Lung (tissue), 4 donors: ENCODE data around the gene TUBA3D.

- PRO-cap, result no peak
- RAMPAGE, long total RNA, result no peak
- RRBS, result 60% methylated on average over 4 of the region's 17 CpGs
Measured at GRCh38 chr2:130373080-130374290, 17.6 kb downstream of the PTPN18 start.

- PRO-cap, result no peak
- RAMPAGE, long total RNA, result no peak
- RRBS, result no CpG with 5 or more reads among the region's 8 CpGs
Measured at GRCh38 chr2:130824404-130825137, 12.1 kb upstream of the ARHGEF4 start.

DNA sequence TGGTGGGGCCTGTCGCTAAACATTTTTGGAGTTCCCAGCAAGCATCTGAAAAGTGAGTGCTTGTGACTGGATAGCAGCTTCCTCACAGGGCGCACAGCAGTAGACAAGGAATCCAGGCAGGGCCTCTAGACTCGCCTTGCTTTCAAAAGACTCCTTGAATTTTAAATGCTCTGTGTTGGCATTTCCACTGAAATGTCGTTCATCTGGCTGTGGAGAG is 126.3 kb downstream of the FAM168B start:
- PRO-cap, result no peak
- RAMPAGE, long total RNA, result no peak
- RRBS, result no CpG with 5 or more reads among the region's 4 CpGs

GRCh38 chr2:131051142-131051456 is 42.2 kb downstream of the FAM168B start:
- PRO-cap, result no peak
- RAMPAGE, long total RNA, result no peak
- RRBS, result no CpG with 5 or more reads among the region's 5 CpGs

DNA sequence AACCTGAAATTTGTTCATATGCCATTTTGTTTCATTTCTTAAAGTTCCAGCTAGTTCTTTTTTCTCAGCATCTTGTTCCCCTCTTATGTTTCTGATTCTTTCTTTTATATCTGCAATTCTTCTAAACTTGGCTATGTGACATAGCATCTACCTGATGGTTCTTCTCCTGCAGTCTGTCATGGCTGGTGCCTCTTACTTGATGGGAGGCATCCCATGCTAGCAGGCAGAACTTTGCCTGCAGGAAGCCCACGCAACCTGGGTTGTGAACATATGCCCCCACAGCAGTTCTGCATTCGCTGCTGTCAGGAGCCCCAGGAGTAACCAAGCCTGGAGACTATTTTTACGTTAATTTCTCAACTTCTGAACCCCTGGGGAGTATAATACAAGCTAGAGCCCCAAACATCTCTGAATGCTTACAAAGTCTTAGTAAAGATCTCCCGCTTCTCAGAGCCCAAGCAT is 12.1 kb downstream of the FAM168B start:
- PRO-cap, result no peak
- RAMPAGE, long total RNA, result no peak
- RRBS, result no CpG with 5 or more reads among the region's 4 CpGs

- PRO-cap, result no peak
- RAMPAGE, long total RNA, result no peak
- RRBS, result no CpG with 5 or more reads among the region's 29 CpGs
Measured at GRCh38 chr2:131300207-131300528, 63.8 kb downstream of the RAB6D start.

GRCh38 chr2:131363228-131363659 is 724 bp downstream of the RAB6D start:
- PRO-cap, result no peak
- RAMPAGE, long total RNA, result no peak
- RRBS, result no CpG with 5 or more reads among the region's 11 CpGs

DNA sequence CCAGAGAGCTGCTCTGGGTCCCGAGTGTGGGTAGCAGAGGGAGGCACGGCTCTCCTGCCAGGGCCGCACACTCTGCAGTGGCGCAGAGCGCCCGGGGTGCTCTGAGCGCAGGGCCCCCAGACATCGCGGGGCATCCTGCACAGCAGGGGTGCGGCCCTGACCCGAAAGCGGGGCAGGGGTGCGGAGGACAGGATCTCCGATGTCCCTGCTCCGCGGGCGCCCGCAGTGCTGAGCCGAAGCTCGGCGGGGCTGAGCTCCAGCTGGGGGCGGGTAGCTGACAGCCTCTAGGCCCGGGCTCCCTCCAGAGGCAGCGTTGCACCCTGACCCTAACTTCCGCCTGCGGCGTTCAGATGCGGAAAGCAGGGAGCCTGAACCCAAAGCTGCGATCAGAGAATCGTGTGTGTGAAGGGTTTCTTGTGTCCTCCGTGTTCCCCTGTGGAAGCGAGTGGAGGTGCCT is 30.6 kb upstream of the RAB6D start:
- PRO-cap, result no peak
- RAMPAGE, long total RNA, result no peak
- RRBS, result no CpG with 5 or more reads among the region's 32 CpGs

DNA sequence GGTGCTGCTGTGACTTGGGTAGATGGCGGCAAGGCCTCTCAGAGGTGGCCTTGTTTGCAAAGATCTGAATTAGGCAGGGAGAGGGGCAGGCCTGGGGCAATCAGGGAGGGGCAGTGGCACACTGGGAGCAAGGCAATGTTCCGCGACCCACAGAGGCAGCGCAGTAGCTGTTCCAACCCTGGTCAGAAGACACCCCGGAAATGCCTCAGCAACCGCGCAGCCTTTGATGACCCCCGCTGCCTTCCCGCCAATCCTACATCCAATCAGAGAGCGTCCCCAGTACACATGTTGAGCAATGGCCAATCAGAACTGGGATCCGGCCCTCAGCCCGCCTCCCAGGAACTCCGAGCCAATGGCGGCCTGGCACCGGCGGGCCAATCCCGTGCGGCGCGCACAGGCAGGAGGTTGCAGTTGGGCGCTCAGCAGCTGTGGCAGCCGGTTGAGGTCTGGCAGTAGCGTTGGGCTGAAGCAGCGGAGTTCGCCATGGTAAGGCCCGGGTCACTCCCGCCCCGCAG is at the start of gene TUBA3D:
Gene TUBA3D, plus strand, starts transcription at position 403 of the 515 bp plus-strand sequence.
- PRO-cap, result no peak
- RAMPAGE, long total RNA, result no peak
- RRBS, result 96% methylated on average over 6 of the region's 28 CpGs

DNA sequence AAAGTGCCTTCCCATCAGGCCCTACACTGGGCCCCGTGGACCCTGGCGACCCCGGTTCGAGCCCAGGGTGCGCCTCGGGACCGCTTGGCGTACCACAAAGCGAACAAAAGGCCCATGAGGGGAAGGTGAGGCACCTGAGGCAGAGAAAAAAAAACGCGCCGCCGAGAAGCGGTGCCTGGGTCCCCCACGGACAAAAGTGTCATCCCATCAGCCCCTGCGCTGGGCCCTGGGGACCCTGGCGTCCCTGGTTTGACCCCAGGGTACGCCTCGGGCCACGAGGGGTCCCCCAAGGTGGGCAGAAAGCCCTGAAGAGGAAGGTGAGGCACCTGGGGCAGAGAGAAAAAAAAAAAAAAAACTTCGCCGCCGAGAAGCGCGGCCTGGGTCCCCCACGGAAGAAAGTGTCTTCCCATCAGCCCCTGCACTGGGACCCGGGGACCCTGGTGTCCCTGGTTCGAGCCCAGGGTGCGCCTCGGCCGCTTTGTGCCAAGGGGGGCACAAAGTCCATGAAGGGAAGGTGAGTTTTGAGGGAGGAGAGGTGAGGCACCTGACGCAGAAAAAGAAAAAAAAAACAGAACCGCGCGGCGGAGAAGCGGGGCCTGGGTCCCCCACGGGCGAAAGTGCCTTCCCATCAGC is 226.8 kb downstream of the CCDC74A start:
- PRO-cap, result no peak
- RAMPAGE, long total RNA, result no peak
- RRBS, result no CpG with 5 or more reads among the region's 39 CpGs

DNA sequence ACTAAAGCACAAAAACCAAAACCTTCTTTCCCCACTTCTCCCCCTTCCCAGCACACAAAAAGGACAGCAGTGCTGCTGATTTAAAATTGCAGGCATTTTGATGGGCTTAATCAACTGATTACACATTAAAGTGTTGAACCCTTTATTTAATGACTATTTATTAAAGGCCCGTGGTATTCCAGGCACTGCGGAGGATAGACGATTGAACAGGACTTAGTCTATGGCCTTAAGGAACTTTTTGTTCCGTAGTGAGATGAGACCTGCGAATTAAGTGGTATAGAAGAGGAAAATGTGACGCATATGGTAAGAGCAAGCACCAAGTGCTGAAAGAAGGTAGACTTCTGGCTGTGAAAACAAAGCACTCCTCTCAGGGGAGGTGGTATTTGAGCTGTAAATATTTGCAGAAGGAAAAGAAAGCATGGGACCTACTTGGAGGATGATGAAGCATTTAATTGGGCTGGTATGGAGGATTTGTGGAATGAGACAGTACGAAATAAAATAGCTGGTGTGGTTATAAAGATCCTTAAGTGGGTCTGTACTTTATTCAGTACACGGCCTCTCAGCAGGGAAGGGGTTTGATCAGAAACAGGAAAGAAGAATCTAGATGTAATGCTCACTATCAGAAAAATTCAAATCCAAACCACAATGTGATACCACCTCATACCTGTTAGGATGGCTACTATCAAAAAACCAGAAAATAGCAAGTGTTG is 62.6 kb downstream of the GPR39 start:
- PRO-cap, result no peak
- RAMPAGE, long total RNA, result no peak
- RRBS, result no CpG with 5 or more reads among the region's 8 CpGs

DNA sequence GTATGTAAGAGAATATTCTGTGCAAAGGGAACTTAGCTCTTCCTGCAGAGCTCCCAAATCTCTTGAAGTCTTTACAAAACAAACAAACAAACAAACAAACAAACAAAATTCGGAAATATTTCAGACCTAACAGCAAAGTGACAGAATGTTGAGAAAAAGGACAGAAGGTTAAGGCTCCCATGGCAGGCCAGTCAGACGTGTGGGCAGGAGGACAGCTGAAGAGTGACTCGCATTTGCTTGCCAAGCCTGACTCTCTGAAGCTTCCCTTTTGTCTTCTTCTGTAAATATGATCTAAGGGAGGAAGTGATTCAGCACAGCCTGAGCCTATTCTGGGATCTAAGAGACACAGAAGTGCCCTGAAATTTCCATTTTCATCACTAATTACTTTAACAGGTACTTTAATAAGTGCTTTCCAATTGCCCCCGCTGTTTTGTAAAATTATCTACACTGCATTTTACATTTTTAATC is 134.0 kb upstream of the LYPD1 start:
- PRO-cap, result no peak
- RAMPAGE, long total RNA, result no peak
- RRBS, result no CpG with 5 or more reads among the region's 4 CpGs

- PRO-cap, result no peak
- RAMPAGE, long total RNA, result no peak
- RRBS, result no CpG with 5 or more reads among the region's 7 CpGs
Measured at GRCh38 chr2:133469671-133470200, 98.5 kb downstream of the NCKAP5 start.

DNA sequence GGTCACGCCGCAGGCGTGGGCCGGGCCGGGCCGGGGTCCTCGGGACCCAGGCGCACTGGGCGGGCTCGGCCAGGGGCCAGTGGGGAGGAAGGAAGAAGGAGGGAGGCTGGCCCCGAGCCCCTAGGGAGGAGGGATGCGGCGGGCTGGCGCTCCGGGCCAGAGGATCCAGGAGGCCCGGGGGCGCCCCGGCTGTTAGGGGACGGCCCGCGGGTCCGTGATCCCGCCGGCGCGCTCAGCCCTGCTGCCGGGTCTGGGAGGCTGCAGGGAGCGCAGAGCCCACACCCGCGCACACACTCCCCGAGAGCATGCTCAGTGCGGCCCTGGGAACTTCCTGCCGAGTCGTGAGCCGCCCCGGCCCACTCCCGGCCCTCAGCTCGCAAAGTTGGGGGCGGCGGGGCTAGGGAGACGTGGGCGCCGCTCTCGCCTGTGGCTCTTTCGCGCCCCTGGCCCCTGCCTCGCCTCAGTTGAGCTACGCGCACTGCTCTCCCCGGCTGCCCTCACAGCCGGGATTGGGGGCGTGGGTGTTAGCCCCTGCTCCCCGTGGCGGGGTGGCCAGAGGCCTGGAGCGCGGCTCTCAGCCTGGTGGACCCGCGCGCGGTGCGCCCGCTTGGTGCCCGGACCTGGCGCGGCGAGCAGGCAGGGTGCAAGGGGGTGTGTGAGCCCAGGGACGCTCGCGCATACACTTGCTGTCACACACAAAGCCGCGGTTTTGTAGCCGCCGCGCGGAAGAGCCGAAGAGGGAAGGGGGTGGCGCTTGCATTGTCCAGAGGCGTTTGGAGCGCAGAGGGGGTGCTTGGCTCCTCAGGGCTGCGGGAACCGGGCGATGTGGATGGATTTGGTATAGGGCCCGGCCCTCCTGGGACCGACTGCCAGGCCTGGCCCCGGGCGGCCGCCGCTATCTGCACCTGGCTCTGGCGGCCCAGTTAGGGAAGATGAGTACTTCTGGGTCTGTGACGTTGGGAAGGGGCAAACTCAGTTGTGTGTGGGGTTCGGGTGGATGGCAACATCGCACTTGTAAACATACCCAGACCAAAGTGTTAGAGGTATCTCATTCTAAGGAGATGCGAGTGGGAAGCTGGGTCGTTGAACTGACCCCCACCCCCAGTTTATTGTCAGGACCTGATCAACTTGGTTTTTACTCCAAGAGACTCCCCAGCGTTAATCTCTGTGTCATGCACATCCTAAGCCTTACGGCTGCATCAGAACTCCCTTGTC is 132.8 kb upstream of the MGAT5 start:
- PRO-cap, result bidirectional peak, plus-strand start at position 379 of the sequence, minus-strand start at position 252 of the sequence
- RAMPAGE, long total RNA, result no peak
- RRBS, result 2% methylated on average over 36 of the region's 96 CpGs

DNA sequence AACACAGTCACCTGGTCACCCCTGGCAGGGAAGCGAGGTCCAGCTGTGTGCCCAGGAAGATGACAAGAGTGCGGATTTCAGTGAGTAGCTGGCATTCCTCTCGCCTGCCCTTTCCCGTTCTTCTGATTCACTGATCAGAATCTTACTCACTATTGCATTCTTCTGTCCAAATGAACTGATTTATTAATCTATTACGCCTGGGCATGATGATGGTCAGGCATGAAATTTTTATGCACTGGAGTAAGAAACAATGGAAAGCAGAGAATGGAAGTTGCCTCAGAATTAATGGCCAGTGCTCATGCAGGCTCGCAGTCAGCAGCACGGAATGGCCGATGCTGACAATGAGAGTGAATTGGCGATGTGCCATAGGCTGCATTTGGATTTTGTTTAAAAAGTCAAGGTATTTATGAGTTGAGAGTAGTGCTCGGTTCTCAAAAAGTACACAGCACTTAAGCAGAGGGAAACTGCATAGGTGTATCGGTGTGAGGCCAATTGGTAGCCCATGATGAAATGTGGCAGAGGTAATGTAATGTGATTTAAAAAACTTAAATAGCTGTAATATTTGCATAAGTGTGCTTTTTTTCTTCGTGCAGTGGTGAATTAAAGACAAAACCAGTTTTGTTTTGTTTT is 76.3 kb upstream of the MGAT5 start:
- PRO-cap, result no peak
- RAMPAGE, long total RNA, result no peak
- RRBS, result no CpG with 5 or more reads among the region's 12 CpGs

DNA sequence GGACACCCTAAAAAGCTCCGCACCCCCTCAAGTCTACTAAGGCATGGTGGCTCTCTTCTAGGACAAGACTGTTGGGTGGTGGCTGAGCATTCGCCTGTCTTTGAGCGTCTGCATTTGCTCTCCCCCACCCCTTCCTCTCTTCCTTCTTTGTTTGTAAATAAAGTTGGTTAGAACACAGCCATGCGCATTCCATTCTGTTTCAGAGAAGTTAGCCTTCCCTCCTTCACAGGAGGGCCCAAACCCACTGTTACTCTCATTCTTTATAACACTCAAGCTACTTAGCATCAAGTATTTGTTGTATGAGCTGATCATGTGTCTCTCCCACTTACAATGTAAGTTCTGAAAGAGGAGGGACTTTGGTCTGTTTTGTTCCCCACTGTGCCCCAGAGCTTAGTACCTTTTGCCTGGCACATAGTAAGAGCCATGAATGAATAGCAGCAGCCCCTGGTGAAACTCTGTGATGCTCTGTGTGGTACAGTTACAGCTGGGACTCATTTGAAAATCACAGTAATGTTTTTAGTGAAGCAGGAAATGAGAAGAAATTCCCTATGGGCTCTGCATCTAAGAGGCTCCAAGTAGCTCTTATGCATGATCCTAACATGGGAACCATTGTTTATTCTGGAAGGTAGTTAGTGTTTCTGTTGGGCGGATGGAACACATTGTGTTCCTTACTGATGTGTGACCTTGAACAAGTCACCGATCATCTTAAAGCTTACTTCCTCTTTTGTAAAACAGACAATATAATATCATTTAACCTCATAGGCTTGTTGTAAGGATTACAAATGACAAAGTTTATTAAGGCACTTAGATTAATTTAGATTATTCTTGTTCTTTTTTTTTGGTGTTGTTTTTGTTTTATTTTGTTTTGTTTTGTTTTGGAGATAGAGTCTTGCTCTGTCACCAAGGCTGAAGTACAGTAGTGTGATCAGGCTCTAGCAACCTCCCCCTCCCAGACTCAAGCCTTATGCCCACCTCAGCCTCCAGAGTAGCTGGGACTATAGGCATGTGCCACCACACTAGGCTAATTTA is 7.8 kb downstream of the MGAT5 start:
- PRO-cap, result no peak
- RAMPAGE, long total RNA, result no peak
- RRBS, result no CpG with 5 or more reads among the region's 6 CpGs

GRCh38 chr2:134401699-134402052 is 147.8 kb downstream of the MGAT5 start:
- PRO-cap, result no peak
- RAMPAGE, long total RNA, result no peak
- RRBS, result no CpG with 5 or more reads among the region's 2 CpGs

DNA sequence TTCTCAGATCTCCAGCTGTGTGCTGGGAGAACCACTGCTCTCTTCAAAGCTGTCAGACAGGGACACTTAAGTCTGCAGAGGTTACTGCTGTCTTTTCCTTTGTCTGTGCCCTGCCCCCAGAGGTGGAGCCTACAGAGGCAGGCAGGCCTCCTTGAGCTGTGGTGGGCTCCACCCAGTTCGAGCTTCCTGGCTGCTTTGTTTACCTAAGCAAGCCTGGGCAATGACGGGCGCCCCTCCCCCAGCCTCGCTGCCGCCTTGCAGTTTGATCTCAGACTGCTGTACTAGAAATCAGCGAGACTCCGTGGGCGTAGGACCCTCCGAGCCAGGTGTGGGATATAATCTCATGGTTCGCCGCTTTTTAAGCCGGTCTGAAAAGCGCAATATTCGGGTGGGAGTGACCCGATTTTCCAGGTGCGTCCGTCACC is 62.9 kb downstream of the TMEM163 start:
- PRO-cap, result no peak
- RAMPAGE, long total RNA, result no peak
- RRBS, result no CpG with 5 or more reads among the region's 17 CpGs

GRCh38 chr2:134669937-134670844 is 48.6 kb downstream of the TMEM163 start:
- PRO-cap, result no peak
- RAMPAGE, long total RNA, result no peak
- RRBS, result no CpG with 5 or more reads among the region's 10 CpGs

- PRO-cap, result no peak
- RAMPAGE, long total RNA, result no peak
- RRBS, result no CpG with 5 or more reads among the region's 5 CpGs
Measured at GRCh38 chr2:134737604-134738018, 18.8 kb upstream of the TMEM163 start.